Neural progenitor cell (in vitro differentiated cells): ENCODE data around the genes PTRHD1 and POMC.

DNA sequence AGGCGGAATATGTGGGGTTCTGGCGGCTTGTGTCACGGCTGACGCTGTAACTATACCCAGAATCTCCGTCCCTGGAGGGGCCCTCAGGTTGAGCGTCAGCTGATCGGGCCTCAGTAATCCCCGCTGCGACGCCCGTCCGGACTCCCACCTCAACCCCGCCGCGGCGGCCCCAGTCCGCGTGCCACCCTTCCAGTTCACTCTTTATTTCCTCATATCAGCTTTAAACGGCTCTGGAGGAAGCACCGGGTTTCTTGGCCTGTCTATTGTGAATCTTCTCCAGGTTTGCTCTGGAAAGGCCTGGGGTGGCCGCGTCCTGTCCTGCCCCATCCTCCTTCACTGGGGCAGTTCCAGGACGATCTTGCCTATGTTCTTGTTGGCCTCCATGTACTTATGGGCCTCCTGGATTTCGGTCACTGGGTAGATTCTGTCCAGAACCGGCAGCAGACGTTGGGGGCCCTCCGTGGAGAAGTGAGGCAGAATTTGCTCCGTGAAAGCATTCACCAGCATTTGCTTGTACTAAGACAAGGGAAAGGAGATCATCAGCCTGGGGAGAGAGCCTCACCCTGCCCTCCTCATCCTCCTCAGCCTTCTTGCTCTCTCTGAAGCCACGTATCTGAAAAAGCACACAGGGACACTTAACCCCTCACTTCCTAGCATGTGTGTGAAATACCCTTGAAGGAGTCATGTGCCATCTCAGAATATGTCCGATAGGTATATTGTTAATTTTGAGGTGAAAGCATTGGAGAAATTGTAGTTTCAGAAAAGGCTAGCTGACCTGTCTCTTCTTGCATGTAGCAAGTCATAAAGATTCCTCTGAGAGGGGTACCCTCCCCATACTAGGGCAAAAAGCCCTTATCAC is 1.3 kb upstream of the SF3B6 start:
- RAMPAGE, long total RNA: no peak

DNA sequence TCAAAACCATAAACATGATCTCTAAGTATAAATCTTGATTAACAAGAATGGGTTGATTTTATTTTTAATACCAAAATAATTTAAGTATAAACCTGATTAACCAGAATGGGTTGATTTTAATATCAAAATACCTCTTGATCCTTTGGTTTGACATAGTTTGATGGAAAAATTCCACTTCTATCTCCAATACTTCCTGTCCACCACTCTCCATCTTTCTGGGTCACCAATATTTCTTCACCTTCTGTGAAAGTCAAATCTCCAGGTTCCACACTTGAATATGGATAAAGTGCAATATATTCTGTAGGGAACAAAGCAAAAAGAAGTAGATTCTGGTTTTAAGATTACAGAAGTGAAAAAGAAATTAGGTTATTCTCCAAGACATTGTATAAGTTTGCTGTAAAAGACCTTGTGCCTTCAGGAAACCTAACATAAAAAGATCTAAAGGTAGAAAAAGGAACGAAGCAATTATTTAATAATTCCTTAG is 77.4 kb downstream of the FAM228A start:
- RAMPAGE, long total RNA: no peak

GRCh38 chr2:24282842-24283373 is 77.4 kb downstream of the ITSN2 start:
- RAMPAGE, long total RNA: no peak

DNA sequence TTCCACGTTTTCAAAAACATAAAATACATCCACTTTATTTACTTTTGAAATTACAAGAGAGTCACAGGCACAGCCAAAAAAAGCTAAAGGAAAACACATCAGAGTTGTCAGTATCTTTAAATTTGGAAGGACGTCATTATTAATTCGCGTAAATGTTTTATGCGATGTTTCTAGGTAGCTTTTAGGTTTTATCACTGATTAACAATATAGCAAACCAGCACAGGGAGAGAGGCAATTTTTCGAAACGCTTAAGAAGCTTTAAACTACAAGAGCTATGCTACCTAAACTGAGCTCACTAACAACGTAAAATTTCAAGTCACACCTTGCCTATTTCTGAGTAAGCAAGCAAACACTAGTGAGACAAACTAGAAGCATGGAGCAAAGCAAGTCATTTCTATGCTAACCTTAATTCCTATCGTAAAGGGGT is 1.3 kb downstream of the ITSN2 start:
- RAMPAGE, long total RNA: no peak

DNA sequence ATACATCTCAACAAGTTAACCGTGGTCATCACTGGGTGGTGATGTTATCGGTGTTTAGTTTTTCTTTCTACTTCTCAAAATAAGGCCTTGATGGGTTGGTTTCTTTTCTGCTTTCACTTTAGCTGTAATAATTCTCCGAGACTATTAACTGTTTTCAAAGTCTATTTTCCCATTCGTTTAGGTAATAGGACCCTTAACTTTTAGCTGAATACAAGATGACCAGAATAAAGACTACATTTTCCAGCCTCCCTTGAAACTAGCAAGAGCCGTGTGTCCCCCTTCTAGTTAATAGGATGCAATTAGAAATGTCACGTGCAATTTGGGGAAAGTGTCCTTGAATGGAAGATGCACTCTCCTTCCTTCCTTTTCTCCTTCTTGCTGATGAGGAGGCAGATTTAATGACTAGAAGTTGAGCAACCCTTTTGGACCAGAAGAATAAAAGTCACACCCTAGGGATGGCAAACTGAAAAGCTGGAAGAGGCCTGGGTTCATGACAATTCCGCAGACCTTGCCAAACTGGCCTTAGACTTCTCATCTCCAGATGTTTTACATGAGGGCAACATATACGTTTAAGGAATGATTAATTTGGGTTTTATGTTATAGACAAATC is 38.7 kb upstream of the NCOA1 start:
- RAMPAGE, long total RNA: no peak

DNA sequence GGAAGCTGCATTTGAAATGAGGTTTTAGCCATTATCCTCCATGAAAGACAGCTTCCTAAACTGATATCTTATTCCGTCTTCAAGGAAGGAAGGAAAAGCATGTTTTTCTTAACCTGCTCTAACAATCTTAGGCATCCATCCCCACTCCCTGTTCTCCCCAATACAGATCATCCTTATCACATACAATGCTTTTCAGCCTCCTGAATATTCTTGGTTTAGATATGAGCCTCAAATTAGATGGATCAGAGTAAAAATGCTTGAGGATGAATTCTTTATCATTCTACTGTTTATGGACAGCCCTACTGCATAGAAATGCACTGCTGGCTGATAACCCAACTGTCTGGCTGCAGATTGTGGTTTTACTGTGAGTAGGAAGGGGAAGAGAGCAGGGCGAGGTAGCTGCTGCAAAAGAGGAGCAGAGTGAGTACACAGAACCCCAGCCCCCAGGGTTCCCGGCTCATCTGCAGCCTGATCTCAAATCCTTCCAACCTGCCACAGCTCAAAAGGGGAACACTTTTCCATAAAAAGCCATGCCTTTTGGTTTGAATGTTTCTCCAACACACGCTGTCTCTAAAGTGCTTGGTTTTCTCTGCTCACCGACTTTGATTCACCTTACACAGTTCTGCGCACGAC is 29.4 kb upstream of the NCOA1 start:
- RAMPAGE, long total RNA: no peak

DNA sequence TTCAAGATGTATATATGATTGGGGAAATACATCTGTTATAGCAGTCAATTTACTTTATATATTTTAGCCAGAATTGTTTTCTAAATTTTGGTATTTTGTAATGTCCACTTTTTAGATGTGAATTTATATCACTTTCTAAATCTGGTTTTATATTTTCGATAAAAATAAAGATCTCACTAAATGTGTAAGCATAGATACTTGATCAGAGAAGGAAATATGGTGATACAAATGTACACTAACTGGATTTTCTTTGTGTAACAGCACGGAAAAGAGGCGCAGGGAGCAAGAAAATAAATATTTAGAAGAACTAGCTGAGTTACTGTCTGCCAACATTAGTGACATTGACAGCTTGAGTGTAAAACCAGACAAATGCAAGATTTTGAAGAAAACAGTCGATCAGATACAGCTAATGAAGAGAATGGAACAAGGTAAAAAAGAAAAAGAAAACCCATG is 127.7 kb downstream of the PTRHD1 start:
- RAMPAGE, long total RNA: no peak

GRCh38 chr2:24792621-24793791 is at the start of gene PTRHD1:
Gene PTRHD1 (minus strand): TSS chr2:24793391.
- RAMPAGE, long total RNA: start-site peak on the minus strand at chr2:24793340-24793373, 127 and 860 reads in 2 replicates

- RAMPAGE, long total RNA: no peak
Observed at GRCh38 chr2:24825422-24826613, 32.6 kb downstream of the CENPO start.

- RAMPAGE, long total RNA: no peak
Observed at GRCh38 chr2:24859497-24860007, 60.5 kb downstream of the ADCY3 start.

- RAMPAGE, long total RNA: no peak
Observed at GRCh38 chr2:24885176-24886220, 34.5 kb downstream of the ADCY3 start.

DNA sequence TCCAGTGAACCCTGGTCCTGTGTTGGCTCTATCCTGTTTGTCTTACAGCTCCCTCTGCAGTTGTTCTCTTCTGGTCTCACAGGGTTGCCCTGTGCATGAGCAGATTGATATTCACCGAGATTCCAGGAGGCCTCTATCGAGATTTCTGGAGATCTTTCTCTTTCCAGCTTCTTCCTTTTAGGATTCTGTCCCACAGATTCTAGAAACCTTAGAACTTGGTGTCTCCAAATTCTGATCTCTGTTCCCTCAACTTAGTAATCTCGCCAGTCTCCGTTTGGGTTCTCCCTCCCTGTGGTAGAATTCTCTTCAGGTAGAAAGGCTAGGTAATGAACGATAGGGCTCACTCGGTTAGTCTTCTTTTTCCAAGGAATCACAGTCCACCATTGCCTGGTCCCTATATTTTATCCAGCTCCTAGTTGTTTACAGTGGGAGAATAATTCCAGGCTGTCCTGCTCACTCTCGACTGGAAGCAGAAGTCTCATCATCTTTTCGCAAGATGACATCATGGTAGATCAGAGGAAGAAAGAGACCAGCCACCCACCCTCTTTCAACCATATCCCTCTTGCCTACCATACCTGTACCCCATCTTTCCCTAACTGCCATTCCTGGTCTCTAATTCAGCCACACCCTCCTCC is 23.3 kb downstream of the ADCY3 start:
- RAMPAGE, long total RNA: no peak

GRCh38 chr2:24970638-24971535 is 868 bp downstream of the DNAJC27 start:
- RAMPAGE, long total RNA: no peak

DNA sequence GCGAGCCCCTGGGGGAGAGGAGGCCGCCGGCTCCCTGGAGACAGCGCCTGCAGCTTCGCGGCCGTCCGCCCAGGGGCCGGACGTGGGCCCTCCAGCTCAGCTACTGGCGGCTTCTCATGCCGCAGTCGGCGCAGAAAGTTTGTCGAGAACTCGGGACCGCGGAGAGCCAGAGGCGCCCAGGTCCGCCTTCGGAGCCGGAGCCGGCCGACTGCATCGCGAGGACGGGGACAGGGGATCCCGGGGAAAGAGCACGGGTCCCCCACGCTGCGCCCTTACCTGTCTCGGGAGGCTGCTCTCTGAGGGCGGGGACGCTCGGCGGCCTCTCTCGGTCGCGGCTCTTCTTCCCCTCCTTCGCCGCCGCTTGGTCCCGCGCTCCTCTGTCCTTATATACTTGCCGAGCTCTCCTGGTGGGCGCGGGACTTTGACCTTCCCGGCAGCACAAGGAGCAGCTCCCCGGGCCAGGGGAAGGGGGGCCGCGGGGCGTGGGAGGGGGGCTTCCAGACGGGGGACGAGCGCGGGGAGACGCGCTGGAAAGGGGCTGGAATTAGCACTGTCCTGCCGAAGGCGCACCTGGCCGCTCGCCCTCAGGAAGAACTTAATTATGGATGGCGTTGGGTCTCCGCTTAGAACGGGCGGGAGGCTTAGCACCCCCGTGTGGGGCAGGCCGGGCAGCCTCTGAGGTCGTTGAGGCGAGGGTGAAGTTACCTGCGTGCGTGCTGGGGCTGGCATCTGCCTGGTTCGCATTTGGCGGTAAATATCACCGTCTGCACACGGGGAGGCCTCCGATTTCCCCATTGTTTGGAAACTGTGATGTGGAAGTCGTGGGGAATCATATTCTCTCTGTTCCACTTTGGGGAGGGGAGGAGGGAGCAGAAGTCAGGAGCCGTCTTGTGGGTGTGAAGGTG is at the start of gene POMC:
Gene POMC (minus strand): TSS at position 359 of the 905 bp plus-strand sequence.
- RAMPAGE, long total RNA: no peak

GRCh38 chr2:25291030-25291604 is 50.6 kb downstream of the DNMT3A start:
- RAMPAGE, long total RNA: no peak

- RAMPAGE, long total RNA: no peak
Observed at GRCh38 chr2:25305056-25305794, 36.5 kb downstream of the DNMT3A start.

- RAMPAGE, long total RNA: no peak
Observed at GRCh38 chr2:25313964-25314263, 27.8 kb downstream of the DNMT3A start.

- RAMPAGE, long total RNA: no peak
Observed at GRCh38 chr2:25418942-25419357, 77.2 kb upstream of the DNMT3A start.

GRCh38 chr2:25419906-25420151 is 78.1 kb upstream of the DNMT3A start:
- RAMPAGE, long total RNA: no peak

- RAMPAGE, long total RNA: no peak
Observed at GRCh38 chr2:25474034-25474454, 132.3 kb upstream of the DNMT3A start.